Thyroid gland (tissue), 7 donors: ENCODE results near the genes AKT3 and C1orf100.

DNA sequence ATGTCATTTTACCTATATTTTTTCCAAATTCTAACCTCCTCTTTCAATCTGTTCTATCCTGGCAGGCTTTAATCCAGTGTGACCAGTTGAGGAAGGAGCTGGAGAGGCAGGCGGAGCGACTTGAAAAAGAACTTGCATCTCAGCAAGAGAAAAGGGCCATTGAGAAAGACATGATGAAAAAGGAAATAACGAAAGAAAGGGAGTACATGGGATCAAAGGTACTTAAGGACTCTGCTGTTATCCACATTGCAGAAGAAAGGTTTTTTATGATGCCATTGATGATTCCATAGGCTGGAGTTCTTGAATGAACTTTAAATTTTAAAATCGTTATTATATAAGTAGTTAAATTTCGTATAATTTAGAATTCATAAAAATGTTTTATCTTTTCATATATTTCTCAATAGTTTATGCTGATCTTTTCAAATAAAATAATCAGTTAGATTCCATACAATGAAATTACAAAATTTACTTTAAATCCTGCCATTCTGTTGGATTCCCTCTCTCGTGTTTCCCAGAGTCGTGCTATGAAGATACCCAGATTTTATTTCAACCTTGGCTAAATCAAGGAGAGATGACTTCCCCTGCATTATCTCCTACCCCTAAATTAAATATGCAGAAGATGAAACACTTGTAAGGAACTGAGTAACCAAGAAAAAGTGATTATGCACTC is 74.8 kb downstream of the SDCCAG8 start:
- PRO-cap, 2 experiments, result no peak in any of the 2 experiments
- RAMPAGE, long total RNA, 5 experiments, result no peak in any of the 5 experiments

- PRO-cap, 2 experiments, result no peak in any of the 2 experiments
- RAMPAGE, long total RNA, 5 experiments, result no peak in any of the 5 experiments
Measured at GRCh38 chr1:243421698-243422442, 166.0 kb downstream of the SDCCAG8 start.

DNA sequence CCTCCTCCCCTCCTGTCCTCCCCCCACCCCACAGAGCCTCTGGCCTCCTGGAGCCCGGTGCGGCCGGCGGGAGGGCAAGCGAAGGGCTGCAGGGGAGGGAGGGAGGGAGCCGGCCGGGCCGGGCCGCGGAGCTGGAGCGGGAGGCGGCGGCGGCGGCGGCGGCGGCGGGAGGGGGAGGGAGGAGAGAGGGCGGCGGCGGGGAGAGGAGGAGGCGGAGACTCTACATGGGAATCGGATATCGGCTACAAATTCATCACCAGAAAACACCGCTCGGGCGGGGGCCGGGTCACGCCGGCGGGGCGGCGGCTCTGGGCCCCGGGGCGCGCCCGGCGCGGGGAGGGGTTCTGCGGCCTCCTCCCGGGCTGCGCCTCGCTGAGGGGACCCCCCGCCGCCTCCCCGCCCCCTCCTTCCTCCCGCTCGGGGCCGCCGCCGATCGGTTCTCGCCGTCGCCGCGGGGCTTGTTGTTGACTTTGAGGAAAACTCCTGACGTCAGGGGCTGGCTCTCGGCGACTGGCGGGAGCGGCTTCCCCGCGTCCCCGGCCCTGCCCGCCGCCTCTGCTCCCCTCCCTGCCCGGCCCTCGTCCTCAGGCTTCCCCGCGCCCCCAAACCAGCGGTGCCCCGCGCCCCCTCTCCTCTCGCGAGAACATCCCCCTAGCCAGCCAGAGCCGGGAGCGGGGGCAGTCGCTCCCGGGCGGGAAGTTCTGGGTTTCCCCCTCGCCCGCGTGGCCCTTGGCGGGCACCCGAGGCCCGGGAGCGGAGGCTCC is at the start of gene AKT3:
AKT3 (minus strand) TSS at position 90 of the 764 bp plus-strand sequence.
- PRO-cap, 2 experiments, result peak in 2 of 2 experiments; most common plus-strand start position 259 of the sequence (in 2); most common minus-strand start position 133 of the sequence (in 1)
- RAMPAGE, long total RNA, 5 experiments, result no peak in any of the 5 experiments

GRCh38 chr1:244067843-244068374 is 16.8 kb downstream of the ZBTB18 start:
- PRO-cap, 2 experiments, result no peak in any of the 2 experiments
- RAMPAGE, long total RNA, 5 experiments, result no peak in any of the 5 experiments

GRCh38 chr1:244186374-244187126 is 135.5 kb downstream of the ZBTB18 start:
- PRO-cap, 2 experiments, result no peak in any of the 2 experiments
- RAMPAGE, long total RNA, 5 experiments, result no peak in any of the 5 experiments

GRCh38 chr1:244269287-244269574 is 83.2 kb upstream of the C1orf100 start:
- PRO-cap, 2 experiments, result no peak in any of the 2 experiments
- RAMPAGE, long total RNA, 5 experiments, result no peak in any of the 5 experiments

GRCh38 chr1:244352434-244352788 is at the start of gene C1orf100:
TSS of gene C1orf100 (plus strand) at chr1:244352635.
- PRO-cap, 2 experiments, result no peak in any of the 2 experiments
- RAMPAGE, long total RNA, 5 experiments, result no peak in any of the 5 experiments

GRCh38 chr1:244435586-244436079 is 16.1 kb downstream of the ADSS2 start:
- PRO-cap, 2 experiments, result no peak in any of the 2 experiments
- RAMPAGE, long total RNA, 5 experiments, result no peak in any of the 5 experiments

DNA sequence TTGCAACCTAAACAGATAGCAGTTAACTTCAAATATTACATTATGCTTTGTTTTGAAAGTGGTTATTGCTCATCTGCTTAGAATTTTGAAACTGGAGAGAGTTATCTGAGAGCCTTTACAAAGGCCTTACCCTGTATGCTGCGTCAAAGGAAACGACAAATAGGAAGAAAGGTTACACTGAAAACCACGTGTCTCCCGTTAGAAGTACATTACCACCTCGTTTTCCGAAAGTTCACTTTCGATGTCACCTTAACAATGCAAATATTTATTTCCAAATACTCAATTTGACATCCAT is 1.2 kb downstream of the ADSS2 start:
- PRO-cap, 2 experiments, result no peak in any of the 2 experiments
- RAMPAGE, long total RNA, 5 experiments, result no peak in any of the 5 experiments

DNA sequence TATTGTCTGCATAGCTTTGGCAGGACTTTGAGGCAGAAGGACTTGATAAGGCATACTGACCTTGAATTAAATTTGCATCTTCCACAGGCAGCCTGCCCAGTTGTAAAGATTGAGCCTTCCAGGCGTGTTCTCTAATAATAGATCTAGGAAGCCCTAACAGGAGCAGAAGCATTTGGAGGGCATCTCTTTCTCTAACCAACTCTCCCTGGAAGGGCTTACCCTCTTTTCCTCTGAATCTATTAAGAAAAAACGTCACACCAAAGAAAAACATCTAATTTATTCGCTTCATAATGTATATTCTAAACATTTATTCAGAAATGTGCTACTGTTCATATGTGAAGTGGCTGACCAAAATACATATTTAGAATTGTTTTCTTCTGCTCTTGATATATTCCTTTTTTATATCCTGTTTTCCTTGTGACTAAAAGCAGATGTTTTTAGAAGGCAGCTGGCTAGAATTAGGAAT is 20.2 kb downstream of the DESI2 start:
- PRO-cap, 2 experiments, result no peak in any of the 2 experiments
- RAMPAGE, long total RNA, 5 experiments, result no peak in any of the 5 experiments

DNA sequence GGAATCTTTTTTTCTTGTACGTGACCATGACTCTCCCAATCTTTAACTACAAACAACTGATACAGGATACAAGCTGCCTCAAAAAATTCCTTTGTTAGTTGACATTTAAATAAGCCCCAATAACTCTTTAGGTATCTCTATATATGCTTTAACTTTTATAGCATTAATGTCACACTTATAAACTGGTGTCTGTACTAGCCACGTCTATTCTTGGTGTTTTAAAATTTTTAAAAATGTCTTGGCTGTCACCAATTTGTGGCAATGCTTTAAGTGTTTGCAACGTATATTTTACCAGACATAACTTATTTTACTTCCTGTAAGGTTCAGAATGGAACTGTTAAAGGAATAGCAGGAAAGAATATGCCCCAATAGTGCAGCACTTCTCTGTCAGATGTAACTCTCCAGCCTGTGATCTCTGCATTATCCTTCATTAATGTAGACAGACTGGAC is 13.5 kb downstream of the COX20 start:
- PRO-cap, 2 experiments, result no peak in any of the 2 experiments
- RAMPAGE, long total RNA, 5 experiments, result no peak in any of the 5 experiments

DNA sequence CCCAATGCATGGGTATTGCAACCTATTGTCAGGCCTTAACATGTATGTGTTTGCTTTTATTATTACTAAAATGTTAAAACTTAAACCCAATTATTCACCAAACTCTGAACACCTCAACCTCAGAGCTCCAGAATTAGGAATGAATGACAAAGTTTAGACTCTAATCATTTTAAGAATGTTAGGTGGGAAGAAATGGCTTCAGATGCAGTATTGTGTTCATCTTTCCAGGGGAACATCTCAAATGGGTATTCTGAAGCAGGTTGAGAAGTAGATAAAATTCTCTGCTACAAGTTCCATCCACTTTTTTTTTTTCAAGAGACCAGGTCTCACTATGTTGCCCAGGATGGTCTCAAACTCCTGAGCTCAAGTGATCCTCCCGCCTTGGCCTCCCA is 13.7 kb downstream of the HNRNPU start:
- PRO-cap, 2 experiments, result no peak in any of the 2 experiments
- RAMPAGE, long total RNA, 5 experiments, result no peak in any of the 5 experiments

- PRO-cap, 2 experiments, result no peak in any of the 2 experiments
- RAMPAGE, long total RNA, 5 experiments, result no peak in any of the 5 experiments
Measured at GRCh38 chr1:244862293-244862398, 2.2 kb downstream of the HNRNPU start.

DNA sequence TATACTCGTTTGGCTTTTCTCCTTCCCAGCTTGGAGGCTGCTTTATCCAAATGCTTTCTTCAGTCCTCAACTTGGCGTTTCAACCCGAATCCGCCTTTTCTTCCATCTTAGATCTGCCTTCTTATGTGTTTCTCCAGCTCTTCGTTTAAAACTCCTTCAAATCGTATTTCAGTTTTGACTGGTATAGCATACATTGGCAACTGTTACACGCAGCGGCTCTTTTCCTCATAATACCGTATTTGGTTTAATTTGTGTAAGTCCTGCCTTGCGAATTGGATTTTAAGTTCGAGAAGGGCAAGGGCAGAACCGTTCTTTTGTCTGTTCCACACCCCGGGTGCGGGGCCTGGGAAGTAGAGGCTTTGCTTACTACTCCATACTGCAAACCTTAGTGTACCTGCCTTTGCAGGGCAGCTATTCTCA is 484 bp upstream of the HNRNPU start:
- PRO-cap, 2 experiments, result peak in 2 of 2 experiments; most common plus-strand start position 323 of the sequence (in 1); most common minus-strand start position 338 of the sequence (in 2)
- RAMPAGE, long total RNA, 5 experiments, result no peak in any of the 5 experiments

DNA sequence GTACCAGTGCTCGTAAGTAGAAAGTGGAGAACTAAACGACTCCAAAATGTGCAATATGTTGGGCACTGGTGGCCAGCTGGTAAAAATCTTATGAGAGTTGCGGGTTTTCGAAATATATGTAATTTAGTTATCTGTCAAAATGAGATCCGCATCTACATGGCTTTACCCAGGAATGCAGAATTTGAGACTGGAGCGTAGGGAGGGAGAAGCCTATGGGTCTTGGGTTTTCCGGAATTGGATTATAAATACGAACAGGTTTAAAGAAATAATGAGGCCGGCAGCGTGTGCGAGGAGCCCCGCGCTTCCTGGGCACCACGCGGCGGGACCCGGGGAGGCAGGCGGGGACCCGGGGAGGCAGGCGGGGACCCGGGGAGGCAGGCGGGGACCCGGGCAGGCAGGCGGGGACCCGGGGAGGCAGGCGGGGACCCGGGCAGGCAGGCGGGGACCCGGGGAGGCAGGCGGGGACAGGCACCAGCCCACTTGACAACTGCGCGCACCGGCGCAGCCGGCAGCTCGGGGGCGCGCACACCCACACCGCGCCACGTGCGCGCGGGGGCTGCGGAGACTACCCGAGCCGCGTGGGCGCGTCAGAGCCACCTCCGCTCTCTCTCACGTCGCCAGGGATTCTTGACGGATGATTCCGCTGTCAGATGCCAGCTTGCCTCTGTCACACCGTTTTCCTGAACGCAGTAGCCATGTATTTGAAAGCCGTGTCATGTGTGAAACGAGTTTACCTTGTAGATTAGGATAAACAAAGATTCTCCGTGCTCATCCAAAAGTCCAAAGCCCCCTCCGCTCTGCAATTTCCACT is 50.9 kb upstream of the EFCAB2 start:
- PRO-cap, 2 experiments, result peak in 1 of 2 experiments; most common plus-strand start position 271 of the sequence (in 1); most common minus-strand start position 489 of the sequence (in 1)
- RAMPAGE, long total RNA, 5 experiments, result no peak in any of the 5 experiments

DNA sequence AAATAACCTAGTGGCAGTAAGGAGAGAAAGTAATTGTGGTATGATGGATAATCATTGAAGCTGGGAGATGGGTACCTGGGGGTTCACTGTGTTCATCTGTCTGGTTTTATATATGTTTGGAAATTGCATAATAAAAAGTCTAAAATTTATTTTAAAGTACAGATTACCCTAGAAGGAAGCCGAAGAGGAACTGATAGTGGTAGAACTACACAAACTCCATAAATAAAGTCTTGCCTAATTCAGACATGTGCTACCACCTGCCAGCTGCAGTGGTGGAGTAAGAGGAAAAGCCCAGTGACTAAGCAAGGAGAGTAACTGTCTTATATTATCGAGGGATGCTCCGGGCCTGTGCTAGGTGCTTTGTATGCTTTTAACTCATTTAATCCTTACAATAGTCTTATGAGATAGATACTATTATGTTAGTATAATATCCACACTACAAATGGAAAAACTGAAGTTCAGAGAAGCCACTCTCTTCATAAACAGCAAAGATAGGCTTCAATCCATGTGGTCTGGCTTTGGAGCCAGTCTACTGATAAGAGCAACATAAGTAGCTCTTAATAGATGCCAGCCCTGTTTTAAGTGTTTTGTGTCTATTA is 48.5 kb upstream of the EFCAB2 start:
- PRO-cap, 2 experiments, result no peak in any of the 2 experiments
- RAMPAGE, long total RNA, 5 experiments, result no peak in any of the 5 experiments

DNA sequence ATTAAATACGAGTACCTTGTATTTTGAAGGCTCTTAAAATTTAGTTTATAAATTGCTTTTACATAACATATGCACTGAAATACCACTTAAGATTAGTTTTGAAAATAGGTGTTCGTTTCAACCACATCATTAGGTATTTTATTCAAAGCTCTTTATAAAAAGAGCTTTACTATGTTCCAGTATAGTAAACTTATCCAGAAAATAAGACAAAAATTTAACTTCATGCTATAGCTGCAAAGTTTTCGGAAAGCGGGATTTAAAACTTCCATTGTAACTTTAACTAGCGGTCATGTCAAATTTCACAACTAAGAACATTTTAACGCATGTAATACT is 279 bp upstream of the EFCAB2 start:
- PRO-cap, 2 experiments, result peak in 1 of 2 experiments; most common minus-strand start position 291 of the sequence (in 1)
- RAMPAGE, long total RNA, 5 experiments, result no peak in any of the 5 experiments

DNA sequence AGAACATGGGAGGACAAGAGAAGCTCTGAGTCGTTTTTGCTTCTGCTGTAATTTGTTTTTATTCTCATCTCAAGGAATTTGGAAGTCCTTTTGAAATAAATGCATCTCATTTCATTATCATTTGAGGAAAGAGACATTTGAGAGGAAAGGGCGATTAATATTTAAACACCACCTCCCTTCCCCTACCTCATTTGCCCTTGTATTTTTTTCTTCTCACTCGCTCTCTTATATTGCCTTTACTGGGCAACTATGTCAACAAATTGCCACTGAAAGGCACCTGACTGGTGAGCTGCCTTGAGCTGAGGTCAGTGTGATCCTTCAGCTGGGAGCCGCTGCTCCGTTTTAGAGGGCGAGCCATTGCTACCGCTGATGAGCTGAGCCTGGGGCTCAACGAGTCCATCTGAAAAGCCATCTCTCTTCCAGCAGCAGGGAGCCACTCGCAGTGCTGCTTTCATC is 77.2 kb downstream of the EFCAB2 start:
- PRO-cap, 2 experiments, result peak in 2 of 2 experiments; most common plus-strand start position 305 of the sequence (in 1)
- RAMPAGE, long total RNA, 5 experiments, result no peak in any of the 5 experiments

- PRO-cap, 2 experiments, result no peak in any of the 2 experiments
- RAMPAGE, long total RNA, 5 experiments, result no peak in any of the 5 experiments
Measured at GRCh38 chr1:245097424-245098151, 57.2 kb upstream of the KIF26B start.

- PRO-cap, 2 experiments, result no peak in any of the 2 experiments
- RAMPAGE, long total RNA, 5 experiments, result no peak in any of the 5 experiments
Measured at GRCh38 chr1:245807403-245807782, 652.6 kb downstream of the KIF26B start.